Myometrial cell (primary cell): ENCODE measurements around the genes PXK and FAM107A.

DNA sequence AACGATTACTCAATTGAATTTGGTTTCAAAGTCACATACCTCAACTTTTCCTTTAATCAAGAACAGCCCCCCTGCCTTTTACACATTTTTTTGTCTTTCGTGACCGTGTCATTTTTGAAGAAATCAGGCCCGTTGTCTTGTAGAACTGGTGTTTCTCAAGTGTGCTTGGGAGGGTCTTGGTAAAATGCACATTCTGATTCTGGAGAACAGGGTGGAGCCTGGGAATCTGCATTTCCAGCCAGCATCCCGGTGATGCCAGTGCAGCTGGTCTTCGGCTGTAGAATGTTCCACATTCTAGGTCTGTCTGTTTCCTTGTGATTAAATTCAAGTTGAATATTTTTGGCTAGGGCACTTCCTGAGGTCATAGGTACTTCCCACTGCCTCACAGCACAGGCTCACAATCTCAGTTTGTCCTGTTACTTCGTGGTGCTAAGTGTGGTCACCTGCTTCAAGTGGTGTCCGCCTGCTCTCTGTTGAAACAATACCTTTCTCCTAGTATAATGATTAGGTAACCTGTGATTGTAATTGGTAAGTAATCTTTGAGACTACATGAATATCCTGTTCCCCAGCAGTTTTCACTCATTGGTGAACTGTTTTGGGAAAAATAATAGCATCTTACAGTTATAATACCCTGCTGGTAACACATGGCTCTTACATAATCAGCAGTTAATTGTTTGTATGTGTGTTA, 40.1 kb downstream of the FLNB start:
- RAMPAGE, long total RNA, result no peak

DNA sequence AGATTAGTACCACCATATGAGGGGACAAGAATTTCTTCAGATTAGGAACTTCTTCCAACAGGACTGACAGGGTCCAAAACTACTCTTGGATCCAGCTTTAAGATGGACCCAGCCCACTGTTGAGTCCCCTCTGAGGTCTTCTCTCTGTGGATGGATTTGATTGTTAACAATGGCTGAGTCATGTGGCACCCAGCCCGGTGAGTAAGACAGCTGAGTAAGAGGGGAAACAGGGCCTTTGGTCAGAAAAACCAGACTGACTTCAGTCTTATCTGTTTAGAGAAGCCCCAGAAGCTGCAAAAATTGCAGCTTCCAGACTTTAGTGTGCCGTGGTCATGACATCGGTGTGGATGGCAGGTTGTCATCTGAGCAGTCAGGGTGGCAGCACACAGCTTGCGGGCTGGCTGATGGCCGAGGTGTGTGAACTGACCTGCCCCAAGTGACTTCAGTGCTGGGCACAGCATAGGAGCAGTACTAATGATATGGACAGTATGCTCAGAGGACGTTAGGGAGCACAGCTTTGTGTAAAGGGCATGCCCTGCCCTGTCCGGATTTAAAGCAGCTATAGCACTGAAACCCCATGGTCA, 44.2 kb downstream of the FLNB start:
- RAMPAGE, long total RNA, result no peak

- RAMPAGE, long total RNA, result no peak
These were observed 51.4 kb downstream of the FLNB start for GRCh38 chr3:58059363-58060314.

DNA sequence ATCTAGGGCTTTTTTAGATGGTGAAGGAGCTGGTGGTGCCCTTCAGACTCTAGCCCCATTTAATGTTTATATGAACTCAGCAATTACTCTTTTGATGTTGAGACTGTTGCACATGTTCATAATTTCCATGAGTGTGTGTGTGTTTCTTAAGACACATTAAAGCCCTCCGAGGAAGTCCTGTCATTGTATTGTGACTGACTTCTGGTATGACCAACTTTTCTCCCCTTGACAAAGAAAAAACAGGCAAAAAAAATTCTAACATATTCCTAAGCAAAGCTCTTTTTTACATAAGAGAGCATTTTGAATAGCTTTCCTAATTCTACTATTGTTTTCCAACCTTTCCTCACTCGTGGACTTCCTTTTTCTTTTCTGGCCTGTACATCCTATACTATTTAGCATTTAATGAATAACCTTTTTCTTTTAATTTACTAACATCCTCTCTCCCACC, 91.7 kb downstream of the FLNB start:
- RAMPAGE, long total RNA, result no peak

GRCh38 chr3:58120061-58120892, 90.5 kb downstream of the DNASE1L3 start:
- RAMPAGE, long total RNA, result no peak

DNA sequence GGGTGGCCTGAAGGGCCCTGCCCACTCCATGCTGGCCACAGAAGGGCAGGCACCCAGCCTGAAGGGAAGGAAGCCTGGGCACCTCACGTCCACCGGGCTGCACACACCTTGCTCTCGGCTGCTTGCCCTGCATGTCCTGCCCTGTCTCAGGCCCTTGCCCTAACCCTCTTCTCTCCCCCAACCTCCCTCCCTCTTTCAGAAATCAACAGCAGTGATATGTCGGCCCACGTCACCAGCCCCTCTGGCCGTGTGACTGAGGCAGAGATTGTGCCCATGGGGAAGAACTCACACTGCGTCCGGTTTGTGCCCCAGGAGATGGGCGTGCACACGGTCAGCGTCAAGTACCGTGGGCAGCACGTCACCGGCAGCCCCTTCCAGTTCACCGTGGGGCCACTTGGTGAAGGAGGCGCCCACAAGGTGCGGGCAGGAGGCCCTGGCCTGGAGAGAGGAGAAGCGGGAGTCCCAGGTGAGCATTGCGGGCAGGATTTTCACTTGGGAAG, 57.5 kb downstream of the DNASE1L3 start:
- RAMPAGE, long total RNA, result no peak

GRCh38 chr3:58174049-58174684, 36.6 kb downstream of the DNASE1L3 start:
- RAMPAGE, long total RNA, result no peak

GRCh38 chr3:58214367-58215520, 4.0 kb upstream of the DNASE1L3 start:
- RAMPAGE, long total RNA, result no peak

DNA sequence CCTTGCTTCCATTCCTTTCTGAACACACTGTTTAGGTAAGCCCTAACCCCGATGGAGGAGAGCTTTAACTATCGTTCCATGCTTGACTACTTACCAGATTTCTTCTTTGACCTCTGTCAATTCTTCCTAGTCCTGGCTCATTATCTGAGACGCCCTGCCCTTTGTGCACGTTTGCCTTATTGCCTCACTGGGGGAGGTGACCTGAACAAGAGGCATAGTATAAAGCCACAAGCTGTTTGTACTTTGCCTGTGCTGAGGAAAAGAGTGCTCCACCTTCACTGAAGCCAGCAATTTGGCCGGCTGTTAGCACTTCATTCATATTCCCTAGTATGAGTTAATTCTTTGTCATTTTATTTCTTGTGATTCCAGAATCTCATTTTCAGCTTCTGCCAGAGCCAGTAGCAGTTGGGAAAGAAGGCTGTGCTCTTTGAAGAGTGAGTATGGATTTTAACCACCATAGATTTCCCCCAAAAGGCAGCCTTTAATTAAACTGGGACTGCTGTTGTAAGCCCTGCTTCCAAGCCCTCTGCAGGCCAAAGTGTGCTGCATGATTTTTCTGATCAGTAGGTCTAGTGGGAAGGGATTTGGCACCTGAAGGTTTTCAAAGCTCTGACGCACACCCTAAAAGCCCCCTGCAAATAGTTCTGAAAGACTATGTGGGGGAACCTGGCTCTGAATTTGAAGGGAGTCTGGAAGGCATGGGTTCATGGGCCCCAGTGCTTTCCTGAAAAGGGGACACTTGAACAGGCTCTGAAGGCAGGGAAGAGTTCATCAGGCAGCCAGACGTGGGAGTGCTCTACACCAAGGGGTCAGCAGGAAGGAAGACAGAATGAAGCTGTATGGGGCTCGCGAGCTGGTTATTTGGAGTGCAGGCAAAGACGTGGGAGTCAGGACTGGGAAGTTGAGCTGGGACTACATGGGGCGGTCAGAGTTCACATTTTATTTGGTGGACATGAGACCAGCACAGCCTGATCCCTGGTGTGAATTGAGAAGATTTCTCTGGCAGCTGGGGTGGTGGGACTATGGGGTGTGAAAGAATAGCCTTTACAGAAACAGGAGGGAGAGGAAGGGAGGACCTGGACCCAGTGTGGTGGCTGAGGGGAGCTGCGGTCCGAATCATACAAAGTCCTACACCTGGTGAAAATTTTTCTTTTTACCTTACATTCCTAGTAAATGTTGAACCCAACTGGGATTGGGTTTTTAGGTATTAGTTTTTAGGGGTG, 12.3 kb downstream of the ABHD6 start:
- RAMPAGE, long total RNA, result no peak

DNA sequence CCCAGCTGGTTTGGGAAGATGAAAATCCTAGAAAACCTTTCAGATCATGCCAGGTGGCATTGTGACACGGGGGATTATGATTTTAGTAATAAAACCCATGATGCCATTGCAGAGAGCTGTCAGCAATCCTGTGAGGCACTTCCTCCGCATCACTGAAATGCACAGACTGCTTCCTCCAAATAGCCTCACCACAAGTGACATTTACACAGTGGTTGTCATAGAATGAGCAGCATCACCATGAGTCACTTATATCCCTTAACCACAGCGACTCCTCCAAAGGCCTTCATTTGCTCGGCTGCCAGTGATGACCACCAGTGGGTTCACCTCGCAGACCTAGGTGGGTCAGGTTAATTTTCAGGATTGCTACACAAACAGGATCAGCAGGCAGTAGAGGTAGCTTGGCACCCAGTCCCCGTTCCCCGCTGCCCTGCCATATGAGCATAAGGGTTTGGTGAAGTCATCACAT, 22.8 kb downstream of the ABHD6 start:
- RAMPAGE, long total RNA, result no peak

DNA sequence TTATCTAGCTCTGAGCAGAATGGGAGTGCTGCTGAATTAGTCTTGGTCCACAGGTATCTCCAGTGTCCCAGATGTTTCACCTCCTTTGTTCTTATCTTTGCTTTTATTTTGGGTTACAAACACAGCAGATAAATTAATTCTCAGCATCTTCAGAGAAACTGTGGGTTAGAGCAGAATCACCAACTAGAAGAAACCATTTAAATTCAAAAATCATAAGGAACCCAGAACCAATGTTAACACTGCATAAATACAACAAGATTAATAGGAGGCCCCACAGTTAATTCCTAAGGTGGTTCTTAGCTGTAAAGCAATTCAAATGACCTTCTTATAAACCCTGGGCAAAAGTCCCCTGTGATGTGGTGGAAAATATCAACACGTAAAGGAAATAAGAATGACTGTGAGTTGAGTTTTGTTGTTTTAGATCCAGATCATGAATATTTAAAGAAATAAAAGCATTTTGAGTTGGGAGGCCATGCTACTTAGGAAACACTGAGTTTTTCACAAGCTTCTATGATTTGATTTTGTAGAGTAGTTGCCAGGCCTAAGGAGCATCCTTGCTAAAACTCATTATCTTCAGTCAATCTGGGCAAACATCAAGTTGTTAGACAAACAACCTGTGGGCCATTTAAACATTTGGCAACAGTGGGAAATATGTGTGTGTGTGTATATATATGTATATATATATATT, 8.3 kb upstream of the PXK start:
- RAMPAGE, long total RNA, result no peak

DNA sequence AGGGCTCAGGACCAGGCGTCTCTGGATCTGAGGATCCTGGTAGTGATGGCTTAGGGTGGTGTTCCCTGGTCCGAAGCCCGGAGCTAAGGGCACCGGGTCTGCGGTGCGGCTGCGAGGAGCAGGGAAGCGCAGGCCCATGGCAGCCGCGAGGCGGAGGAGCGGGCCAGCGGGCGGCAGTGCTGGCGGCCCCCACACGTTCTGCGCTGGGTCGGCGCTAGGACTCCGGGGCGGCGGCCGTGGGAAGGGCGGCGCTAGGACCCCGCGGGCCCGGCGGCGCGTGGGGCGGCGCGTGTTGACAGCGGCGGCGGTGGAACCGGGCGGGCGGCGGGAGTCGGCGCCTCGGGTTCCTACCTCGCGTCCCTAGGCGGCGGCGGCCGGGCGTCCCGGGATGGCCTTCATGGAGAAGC, at the start of gene PXK:
TSS of gene PXK (plus strand) at position 292 of the 407 bp plus-strand sequence.
- RAMPAGE, long total RNA, result start-site peak on the plus strand centred at position 318 of the sequence, 52 bp wide, 270 and 264 reads in 2 replicates

GRCh38 chr3:58386809-58387332, 46.8 kb downstream of the PDHB start:
- RAMPAGE, long total RNA, result no peak

- RAMPAGE, long total RNA, result no peak
These were observed 4.8 kb upstream of the KCTD6 start for GRCh38 chr3:58486939-58487614.

GRCh38 chr3:58522806-58523511, 14.0 kb downstream of the ACOX2 start:
- RAMPAGE, long total RNA, result no peak

DNA sequence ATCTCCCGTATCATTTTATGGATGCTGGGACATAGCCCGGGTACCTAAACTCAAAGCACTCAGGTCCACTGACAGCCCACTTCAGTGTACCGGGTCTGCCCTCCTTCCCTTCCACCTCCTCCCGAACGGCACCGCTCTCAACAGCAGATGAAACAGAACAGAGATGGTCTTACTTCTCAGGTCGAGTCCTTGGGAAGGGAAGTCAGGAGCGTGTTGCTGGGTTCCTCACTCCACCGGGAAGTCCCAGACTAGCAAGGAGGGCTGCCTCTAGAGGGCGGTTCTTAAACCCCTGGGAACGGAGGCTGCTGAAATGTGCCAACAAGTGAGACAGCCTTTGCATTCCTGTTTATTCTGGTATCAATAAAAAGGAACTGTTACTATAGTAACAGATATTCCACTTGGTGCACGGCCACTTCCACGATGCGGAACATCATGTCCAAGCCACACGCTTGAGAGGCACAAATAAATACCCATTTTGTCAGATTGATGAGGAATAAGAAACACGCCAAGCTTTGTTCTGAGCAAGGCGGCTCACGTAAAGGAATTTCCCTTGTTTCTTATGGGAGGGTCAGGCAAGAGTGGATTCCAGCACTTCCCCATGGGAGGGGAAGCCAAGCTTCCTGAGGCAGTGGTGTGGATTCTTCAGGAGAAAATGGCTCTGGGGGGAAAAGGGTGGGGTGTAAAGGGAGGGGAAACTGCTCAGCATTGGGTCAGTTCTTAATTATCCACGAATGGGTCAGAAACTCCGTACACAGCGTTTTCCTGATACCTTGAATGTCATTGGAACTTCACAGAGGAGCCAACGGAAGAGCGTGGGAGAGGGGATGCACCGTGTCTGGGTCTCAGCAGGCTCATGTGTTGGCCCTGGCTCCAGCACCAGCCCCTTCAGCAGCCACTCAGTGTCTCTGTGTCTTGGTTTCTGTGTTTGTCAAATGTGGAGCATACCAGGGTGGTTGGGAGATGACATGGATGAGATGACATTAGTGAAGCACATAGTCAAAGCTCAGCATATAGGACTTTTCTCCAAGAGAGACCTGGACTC, at the start of gene FAM107A:
TSS of gene FAM107A (minus strand) at position 256 of the 1,042 bp plus-strand sequence.
- RAMPAGE, long total RNA, result no peak

GRCh38 chr3:58620344-58620778, 43.2 kb upstream of the FAM107A start:
- RAMPAGE, long total RNA, result no peak

DNA sequence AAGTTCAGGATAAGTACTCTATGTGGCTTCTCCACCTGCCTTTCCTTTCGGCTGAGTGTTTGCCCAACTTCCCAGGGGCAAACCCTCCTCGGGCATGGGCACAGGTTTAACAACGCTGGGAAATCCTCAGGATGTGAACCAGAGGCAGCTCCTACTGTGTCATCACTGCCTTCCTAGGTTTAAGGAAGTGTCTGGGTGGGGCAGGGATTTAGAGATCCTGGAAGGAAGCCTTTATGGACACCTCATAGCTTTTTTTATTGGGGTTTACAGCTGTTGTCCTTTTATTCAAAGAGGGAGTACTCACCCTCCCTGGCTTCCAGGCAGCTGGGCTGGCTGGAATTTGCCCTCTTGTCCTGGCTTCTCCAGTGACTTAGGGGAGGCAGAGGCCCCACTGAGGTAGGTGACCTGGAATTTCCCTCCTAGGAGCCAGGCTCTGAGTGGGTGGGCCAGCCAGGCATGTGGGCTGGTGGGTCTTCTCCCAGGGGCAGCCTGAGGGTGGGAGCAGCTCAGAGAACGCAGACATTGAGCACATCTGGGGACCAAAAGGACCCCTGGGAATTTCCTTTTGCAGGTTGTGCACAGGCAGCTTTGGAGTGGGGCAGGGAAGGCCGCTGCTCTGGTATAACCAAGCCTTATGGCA, 13.5 kb upstream of the FAM3D start:
- RAMPAGE, long total RNA, result no peak

- RAMPAGE, long total RNA, result no peak
These were observed 54.1 kb upstream of the FAM3D start for GRCh38 chr3:58720747-58721058.

DNA sequence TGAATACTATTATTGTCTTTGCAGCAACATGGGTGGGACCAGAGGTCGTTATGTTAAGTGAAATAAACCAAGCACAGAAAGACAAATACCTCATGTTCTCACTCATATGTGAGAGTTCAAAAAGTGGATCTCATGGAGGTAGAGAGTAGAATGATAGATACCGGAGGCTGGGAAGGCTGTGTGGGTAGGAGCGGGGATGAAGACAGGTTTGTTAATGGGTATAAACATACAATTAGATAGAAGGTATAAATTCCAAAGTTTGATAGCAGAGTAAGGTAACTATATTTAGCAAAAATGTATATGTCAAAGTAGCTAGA, 118.5 kb upstream of the FAM3D start:
- RAMPAGE, long total RNA, result no peak